ENCODE measurements around the genes SALL1 and IRX3.

DNA sequence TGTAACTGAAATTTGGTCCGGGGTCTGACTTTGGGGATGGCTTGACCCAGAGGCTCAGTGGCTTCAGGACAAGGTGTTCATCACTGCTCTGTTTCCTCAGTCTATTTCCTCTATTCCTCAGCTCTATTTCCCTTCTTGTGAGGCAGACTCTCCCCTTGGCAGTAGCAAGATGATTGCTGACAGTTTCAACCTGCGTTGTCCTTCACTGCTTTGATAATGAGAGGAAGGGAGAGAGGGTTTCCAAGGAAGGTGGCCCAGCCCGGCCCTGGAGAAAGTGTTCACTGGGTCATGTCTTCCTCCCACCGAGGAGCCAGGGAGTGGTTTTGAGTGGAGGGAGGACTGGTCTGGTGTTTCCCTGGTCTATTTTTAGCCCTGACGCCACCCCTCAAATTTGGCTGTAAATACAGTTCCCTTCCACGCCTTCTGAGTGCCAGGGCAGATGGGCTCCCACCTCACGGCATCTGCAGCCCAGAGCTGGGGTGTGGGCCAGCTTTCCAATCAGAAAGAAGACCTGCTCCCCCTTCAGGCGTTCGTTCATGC, 53.9 kb downstream of the SNX20 start:
- PRO-cap: no peak
- RAMPAGE, long total RNA, 3 experiments: no peak in any of the 3 experiments

GRCh38 chr16:50667085-50667468, 14.0 kb downstream of the SNX20 start:
- PRO-cap: no peak
- RAMPAGE, long total RNA, 3 experiments: no peak in any of the 3 experiments

DNA sequence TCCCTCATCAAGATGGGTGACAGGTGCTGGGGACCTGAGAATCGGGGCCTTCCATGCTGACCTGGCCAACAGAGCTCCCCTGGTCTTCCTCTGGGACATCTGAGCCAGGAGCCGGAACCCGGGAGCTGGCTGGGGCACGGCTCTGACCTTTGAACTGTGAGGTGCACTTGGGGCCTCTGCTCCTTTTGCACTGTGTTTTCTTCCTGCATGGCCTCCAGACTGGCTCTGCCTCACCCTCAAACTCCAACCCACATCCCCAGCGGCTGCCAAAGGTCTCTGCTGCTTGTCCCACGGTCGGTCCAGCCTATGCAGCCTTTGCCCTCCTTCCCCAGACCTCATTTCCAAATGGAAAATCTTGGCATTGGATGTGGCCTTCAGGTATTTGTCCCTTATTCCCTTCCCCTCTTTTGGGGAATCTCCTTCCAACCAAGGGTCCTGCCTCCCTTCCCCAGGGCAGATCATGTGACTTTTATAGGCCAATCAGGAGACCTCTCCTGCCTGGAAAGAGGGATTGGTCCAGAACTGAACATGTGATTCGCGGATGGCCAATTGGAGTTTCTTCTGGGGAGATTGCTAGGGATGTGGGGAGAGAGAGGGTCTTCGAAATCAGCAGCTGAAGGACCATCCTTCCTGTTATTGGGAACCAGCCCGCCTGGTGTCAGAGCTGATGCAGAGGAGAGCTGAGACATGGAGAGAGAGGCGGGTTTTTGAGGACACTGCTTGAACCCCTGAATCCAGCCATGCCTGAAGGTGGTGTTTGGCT, 117.9 kb downstream of the CYLD start:
- PRO-cap: no peak
- RAMPAGE, long total RNA, 3 experiments: no peak in any of the 3 experiments

- PRO-cap: no peak
- RAMPAGE, long total RNA, 3 experiments: no peak in any of the 3 experiments
Observed at GRCh38 chr16:51058405-51058914, 92.6 kb downstream of the SALL1 start.

GRCh38 chr16:51095476-51096724, 55.2 kb downstream of the SALL1 start:
- PRO-cap: no peak
- RAMPAGE, long total RNA, 3 experiments: no peak in any of the 3 experiments

DNA sequence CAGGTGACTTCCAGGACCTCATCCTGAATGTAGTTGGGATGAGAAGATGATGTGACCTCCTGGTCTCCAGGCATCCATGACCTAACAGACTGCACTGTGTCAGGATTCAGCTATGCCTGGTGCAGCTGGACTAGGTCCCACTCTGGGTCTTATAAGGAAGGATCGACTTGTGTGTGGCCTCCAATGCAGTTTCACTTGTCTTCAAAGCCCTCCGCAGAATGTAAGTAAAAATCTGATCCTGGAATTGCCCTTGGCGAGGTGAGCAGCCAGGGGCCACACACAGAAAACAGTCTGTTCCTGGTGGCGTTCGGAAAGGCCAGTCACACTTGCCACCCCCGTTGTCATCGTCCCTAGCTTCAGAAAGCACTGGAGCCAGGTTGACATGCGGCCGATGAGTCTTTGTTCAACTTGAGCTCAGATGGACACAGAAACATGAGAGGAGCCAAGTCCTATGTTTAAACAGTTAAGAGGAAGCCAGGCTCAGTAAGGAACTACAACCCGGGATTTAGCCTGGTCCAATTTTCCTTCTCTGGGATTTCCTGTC, 19.6 kb downstream of the SALL1 start:
- PRO-cap: no peak
- RAMPAGE, long total RNA, 3 experiments: no peak in any of the 3 experiments

DNA sequence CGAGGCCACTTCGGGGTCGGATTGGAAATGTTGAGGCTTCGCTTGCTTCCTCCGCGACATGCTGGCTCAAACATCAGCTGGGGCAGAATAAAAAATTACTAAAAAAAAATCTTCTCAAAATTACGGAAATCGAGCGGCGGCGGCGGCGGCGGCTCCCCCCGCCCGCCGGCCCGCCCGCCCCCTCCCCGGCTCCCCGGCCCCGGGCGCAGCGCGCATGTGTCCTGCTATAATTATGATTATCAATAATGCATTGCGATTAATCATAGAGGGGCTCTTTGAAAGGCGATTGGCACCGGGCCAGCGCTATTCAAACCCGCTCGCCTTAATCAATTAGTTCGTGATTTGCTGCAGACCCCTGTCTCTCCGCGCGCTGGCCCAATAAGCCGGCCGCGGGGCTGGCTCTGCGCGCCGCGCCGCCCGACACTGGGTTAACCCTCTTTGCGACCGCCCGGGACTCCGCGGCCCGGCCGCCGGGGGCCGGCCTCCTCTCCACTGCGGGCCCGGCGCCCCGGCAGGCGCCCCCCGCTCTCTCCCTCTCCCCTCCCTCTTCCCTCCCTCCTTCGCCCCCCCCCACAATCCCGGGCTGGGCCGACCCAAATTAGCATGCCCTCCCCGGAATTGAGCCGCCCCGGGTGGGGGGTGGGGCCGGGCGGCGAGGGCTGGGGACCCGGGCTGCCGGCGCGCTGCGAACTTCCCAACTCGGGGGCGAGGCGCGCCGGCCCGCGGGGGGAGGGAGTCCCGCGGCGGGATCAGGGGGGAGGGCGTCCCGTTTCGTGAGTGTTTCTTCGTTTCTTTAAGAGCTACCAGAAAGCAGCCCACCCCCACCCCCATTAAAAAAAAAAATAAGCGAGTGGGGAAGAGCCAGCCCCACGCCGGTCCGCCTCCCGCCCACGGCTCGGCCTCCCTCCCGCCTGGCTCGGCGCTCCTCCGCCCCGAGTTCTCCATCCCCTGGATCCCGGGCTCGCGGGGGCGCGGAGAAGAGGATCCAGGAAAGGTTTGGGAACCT, at the start of gene SALL1:
SALL1 (minus strand) TSS at position 89 of the 1,006 bp plus-strand sequence.
- PRO-cap: no peak
- RAMPAGE, long total RNA, 3 experiments: no peak in any of the 3 experiments

DNA sequence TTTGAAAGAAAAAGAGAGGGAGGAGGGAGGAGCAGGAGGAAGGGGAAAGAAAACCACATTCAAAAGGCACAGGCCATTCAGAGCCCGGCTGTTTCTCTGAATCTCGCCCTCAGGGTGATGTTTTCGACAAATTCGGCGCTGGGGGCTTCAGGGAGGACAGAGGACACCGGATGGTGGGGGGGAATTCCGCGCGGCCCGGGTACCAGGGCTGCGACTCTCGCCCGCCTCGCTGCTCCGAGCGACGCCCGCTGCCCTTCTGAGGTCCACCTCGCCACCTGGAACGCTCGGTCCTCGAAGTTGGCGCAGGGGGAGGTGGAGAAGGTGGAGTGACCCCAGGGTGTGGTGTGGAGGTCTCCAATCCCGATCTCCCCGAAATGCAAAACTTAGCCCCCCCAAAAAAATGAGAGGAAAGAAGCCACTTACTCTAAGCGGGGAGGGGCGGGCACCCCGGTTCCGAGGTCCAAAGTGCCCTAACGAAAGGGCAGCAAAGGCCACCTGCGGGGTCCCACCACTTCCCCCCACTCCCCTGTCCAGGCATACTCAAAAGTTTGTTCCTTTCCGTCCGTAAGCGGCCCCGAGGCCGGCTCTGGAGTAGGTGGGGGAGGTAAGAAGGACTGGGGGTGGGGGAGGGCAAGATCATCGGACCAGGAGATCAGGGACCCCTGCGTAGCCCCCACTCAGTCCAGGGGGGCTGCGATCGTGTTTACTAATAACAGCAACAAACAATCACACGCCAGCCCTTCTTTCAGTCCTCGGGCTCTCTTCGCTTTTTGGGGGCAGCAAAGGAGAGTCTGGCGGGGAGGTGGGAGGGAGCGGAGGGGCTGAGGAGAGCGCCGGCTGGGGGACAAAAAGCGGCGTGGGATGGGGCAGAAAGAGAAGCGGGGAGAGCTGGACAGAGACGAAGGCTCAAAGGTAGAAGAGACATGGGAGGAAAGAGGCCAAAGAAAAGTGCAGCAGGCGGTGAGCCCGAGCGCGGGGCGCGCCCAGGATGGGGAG, 1.0 kb downstream of the TOX3 start:
- PRO-cap: no peak
- RAMPAGE, long total RNA, 3 experiments: no peak in any of the 3 experiments

GRCh38 chr16:52655068-52655522, 108.2 kb upstream of the TOX3 start:
- PRO-cap: no peak
- RAMPAGE, long total RNA, 3 experiments: no peak in any of the 3 experiments

DNA sequence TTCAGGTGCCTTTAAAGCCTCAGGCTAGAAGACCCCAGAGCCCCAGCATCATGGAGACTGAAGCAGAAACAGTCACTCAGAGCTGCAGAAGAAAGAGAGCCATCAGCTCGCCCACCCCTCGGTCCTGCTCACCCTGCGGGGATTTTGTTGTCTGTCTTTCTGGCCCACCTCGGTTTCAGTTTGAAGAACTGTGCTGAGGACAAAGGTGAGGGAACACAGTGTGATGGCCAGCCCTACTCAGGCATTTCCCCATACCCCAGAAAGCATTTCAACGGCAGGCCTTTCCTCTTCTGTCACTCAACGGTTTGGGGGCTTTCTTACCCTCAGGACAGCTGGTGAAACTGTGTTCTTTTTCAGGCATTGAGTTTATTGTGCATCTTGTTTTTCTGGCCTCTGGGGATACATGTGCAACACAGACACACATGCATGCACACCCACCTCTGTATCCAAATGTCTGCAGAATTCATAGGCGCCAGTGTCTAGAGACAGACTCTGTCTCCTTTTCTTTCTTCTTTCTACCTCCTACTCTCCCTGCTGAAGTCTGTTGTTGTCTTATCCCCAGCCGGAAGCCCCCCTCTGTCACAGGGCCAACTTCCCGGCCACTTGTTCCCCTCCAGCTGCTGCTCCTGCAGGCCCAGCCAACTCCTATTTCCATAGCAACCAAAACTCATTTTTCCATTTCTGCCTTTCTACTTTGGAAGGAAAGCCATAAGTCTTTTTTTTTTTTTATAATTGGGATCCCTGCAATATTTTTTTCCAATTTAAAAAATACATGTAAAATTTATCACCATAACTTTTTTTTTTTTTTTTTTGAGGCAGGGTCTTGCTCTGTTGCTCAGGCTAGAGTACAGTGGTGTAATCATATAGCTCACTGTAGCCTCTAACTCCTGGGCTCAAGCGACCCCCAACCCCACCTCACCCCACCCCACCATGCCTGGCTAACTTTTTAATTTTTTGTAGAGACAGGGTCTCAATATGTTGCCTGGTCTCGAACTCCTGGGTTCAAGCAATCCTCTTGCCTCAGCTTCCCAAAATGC, 17.1 kb downstream of the CHD9 start:
- PRO-cap: no peak
- RAMPAGE, long total RNA, 3 experiments: no peak in any of the 3 experiments

DNA sequence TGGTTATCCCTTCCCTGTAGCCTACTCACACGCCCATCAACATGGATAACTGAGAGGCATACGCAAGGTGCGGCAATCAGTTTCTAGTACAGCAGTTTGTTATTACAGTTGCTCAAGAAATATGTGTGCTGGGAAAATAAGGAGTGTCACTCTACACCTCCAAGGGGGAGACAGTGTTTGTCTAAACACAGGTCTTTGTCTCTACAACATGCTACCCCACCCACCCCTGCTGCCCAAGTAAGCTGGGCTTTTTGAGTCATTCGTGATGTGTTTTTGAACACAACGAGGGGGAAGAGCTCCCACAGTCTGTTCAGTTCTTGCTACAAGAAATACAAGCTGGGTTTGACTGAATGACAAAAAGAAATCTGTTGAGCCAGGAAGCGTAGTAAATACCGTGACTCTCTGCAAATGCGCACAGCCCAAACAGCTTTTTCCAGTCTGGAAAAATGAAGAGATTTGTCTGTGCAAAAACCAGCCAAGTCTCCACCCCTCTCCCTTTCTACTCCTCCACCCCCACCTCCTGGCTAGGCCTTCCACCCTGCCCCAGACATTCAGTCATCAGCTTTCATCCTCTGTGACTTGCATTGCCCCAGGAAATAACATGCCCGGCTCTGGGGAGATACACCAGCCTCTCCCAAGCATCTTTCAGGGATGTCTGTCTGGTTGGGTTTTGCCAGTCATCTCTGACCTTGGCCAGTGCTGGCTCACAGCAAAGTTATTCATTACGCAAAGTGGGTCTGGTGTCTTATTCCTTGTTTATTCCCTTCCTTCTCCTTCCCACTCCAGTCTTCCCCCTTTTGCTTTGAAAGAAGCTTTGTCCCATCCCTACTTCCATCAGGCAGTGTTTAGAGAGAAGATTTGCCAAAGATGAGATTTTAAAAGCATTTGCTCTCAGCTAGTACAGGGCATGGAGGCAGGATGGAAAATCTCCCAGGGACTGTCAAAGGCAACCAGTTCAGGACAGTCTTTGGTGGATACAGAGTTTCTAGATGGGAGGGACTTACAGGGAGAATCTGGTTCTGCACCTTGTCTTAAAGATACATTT, 25.8 kb downstream of the CHD9 start:
- PRO-cap: no peak
- RAMPAGE, long total RNA, 3 experiments: no peak in any of the 3 experiments

DNA sequence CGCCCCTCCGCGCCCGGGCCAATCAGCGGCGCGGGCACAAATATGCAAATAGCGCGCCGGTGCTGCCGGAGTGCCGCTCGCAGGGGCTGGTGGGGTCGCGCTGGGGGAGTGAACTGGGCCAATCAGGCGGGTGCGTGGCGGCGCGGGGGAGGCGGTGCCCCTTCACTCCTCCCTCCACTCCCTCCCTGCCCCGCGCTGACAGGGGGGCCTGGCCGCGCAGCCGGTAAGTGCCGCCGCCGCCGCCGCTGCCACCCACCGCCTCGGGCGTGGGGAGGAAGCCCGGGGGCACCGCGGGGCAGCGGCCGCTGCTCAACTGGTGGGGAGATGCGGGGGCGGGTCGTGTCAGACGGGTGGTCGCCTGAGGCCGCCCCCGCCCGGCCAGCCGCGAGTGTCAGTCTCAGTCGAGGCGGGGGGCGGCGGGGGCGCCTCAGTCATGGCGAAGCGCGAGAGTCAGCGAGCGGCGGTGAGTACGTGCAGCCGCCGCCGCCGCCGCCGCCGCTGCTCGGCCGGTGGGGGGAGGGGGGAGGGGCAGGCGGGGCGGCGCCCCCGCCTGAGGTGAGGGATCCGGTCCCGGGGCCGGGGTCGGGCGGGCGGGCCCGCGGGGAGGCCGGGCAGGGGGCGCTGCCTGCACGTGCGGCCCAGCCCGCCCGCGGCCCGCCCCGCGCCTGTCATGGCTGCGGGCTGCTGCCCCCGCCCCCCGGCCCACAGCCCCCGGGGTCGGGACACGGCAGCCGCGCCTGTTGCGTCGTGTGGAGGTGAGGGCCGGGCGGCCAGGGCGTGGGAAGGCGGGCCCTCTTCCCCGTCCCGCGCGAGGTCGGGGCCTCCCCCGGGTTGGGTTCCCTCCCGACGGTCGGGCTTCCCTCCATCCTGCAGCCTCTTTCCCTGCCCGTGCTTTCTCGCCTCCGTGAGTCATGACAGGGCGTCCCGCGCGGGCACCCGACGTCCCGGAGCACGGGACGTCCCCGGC, 76.3 kb downstream of the CHD9 start:
- PRO-cap: bidirectional peak, plus-strand start at position 201 of the sequence, minus-strand start at position 44 of the sequence; bidirectional peak, plus-strand start at position 758 of the sequence, minus-strand start at position 678 of the sequence; bidirectional peak, plus-strand start outside the sequence, minus-strand start at position 890 of the sequence
- RAMPAGE, long total RNA, 3 experiments: start-site peak on the plus strand in 3 of 3 experiments, centred at positions 187 to 201 of the sequence, 121 to 739 reads per replicate

DNA sequence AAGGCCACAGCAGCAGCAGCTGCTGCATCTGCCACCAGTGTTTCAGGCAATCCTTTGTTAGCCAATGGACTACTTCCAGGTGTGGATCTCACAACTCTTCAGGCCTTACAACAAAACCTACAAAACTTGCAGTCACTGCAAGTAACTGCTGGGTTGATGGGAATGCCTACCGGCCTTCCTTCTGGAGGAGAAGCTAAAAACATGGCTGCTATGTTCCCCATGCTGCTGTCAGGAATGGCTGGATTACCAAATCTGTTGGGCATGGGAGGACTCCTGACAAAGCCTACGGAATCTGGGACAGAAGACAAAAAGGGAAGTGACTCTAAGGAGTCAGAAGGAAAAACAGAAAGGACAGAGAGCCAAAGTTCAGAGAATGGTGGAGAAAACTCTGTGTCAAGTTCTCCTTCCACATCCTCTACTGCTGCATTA, 110.1 kb upstream of the RBL2 start:
- PRO-cap: no peak
- RAMPAGE, long total RNA, 3 experiments: no peak in any of the 3 experiments

DNA sequence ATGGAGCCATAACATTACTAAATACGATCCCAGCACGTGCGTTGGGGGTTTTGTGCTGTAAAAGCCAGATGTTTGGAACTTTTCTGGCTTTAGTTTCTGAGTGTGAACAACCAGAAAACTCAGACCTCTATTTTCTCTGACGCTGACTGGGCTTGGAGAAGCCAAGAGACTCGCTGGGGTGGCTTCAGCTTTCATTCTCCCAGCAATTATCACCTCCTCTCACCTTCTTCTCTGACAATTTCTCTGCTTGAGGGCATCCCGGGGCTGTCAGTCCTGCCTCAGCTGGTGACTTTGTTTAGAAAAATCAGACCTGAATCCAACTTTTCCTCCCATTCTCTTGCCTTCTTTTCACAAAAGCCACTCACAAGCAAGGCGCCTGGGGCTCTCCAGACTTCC, 47.1 kb upstream of the AKTIP start:
- PRO-cap: no peak
- RAMPAGE, long total RNA, 3 experiments: no peak in any of the 3 experiments

GRCh38 chr16:53973178-53973830, 269.3 kb downstream of the FTO start:
- PRO-cap: no peak
- RAMPAGE, long total RNA, 3 experiments: no peak in any of the 3 experiments

DNA sequence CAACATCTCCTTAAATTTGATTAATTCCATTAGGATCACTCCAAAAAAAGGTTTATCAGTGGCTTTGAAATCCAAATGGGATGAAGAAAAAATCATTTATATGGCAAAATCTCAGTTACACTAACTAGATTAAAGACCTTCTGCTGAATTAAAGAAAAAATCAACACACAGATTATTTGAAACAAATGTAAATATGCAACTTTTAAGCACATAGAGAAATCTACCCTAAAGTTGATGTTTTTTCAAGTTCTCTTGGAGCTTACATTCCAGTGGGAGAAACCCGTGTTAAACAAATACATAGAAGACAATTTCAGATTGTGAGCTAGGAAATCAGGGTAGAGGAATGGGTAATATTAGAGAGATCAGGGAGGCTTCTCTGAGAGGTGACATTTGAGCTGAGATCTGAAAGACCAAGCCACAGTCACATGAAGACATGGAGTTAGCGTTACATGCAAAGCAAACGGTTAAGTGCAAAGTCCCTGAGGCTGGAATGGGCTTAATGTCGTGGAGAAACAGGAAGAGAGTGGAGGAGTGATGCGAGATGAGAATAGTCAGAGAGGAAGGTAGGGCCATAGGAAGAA, 246.3 kb downstream of the IRX3 start:
- PRO-cap: no peak
- RAMPAGE, long total RNA, 3 experiments: no peak in any of the 3 experiments

GRCh38 chr16:54265480-54265612, 21.2 kb downstream of the IRX3 start:
- PRO-cap: no peak
- RAMPAGE, long total RNA, 3 experiments: no peak in any of the 3 experiments

DNA sequence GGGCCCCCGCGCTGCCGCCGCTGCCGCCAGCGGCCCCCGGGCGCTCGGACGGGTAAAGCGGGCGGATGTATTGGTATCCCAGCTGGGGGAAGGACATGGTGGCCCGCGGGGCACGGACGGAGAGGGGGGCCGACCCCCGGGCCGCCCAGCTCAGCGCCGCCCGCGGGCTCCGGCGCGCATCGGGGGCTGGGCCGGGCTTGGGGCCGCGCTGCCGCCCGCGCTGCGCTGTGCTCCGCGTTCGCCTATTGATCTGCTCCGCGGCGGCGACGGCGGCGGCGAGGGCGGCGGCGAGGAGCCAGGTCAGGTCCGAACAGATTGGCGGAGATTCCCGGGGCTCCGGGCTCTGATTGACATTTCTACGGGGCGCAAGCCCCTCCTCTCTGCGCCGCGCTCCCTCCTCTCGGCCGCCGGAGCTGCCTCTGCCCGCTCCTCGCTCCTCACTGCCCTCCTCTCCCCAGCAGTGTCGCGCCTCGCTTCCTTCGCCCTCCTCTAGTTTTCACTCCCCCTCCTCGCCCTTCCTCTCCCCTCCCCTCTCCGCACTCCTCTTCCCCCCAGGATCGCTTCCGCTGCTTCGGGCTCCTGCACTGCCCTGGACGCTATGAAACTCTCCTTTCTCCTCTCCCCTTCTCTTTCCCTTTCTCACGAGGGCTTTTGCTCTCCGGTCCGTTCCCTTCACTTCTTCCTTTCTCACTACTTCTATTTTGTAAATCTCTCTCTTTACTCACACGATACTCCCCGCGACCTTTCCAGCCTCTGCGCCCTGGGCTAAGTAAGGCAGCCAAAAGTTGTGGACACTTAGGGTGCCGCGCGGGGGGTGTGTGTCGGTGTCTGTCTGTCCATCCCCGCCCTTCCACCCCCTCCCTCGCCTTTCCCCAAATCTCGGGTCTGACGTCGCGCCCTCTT, at the start of gene IRX3:
IRX3 (minus strand) TSS at position 834 of the 903 bp plus-strand sequence.
- PRO-cap: bidirectional peak, plus-strand start outside the sequence, minus-strand start at position 771 of the sequence
- RAMPAGE, long total RNA, 3 experiments: start-site peak on the minus strand in 3 of 3 experiments, centred at positions 774 to 851 of the sequence, 42 to 196 reads per replicate

- PRO-cap: bidirectional peak, plus-strand start at chr16:54287031, minus-strand start at chr16:54286724
- RAMPAGE, long total RNA, 3 experiments: no peak in any of the 3 experiments
Observed at GRCh38 chr16:54286857-54287300, 292 bp upstream of the IRX3 start.

GRCh38 chr16:54373615-54374374, 87.2 kb upstream of the IRX3 start:
- PRO-cap: unidirectional peak, plus-strand start at chr16:54373701
- RAMPAGE, long total RNA, 3 experiments: no peak in any of the 3 experiments